ENCODE results near the genes MYH4, MYH3 and PIRT.

DNA sequence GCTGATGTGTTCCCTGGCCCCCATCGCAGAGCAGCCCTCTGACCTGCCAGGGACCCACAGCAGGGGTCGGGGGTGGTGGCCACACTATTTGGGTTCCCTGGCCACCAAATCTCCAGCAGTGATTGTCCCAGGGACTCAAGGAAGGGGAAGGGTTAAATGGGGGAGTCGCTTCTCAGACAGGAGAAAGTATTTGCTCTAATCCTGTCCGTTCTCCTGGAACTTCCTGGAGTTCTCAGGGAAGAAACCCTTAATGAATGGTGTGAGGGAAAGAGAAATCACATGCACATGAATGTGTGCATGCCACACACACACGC lies 72.4 kb downstream of the GAS7 start:
- PRO-cap = no peak

GRCh38 chr17:10469398-10469666 lies at the start of gene MYH4:
MYH4 (minus strand) TSS chr17:10469559.
- PRO-cap = no peak

DNA sequence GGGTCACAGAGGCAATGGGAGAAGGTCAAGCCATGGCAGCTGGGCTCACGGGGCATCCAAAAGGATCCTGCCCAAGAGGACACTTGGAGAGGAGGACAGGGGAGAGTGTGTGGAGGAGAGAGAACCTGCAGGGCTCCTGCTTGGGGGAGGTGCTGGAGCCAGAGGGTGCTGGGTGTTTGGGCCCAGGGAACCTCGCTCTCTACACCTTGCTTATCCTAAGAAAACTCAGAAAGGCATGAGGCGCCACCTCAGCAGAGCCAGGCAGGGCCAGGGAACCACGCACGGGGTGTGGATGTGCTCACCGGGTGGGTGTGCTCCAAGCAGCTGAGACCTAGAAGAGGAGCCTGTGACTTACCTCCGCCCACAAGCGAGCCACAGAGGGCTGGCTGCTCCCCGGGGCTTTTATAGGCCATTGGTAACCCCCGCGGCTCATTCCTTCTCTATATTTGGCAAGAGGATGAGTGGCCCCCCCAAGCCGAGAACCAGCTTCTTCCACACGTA lies at the start of gene MYH3:
Gene MYH3, minus strand, starts transcription at position 376 of the 501 bp plus-strand sequence.
- PRO-cap = no peak

DNA sequence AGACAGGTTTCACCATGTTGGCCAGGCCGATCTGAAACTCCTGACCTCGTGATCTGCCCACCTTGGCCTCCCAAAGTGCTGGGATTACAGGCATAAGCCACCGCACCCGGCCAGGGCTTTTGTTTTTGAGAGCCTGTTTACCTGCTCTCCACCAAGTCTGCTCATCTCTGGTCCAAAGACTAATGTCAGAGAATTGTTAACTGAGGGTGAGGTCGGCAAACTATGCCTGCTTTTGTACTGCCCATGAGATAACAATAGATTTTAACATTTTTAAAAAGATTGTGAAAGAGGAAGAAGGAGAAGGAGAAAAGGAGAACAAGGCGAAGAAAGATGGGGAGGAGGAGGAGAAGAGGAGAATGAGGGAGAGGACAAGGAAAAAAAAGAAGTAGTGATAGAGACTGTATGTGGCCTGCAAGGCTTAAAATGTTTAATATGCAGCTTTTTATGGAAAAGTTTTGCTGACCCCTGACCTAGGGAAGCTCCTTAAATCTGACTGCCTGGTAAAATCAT lies 25.9 kb downstream of the TMEM238L start:
- PRO-cap = no peak

GRCh38 chr17:10784810-10785140 lies 19.1 kb downstream of the TMEM238L start:
- PRO-cap = no peak

GRCh38 chr17:10802469-10802839 lies 1.4 kb downstream of the TMEM238L start:
- PRO-cap = no peak

- PRO-cap = no peak
These were observed 970 bp downstream of the TMEM238L start for GRCh38 chr17:10802856-10803402.

DNA sequence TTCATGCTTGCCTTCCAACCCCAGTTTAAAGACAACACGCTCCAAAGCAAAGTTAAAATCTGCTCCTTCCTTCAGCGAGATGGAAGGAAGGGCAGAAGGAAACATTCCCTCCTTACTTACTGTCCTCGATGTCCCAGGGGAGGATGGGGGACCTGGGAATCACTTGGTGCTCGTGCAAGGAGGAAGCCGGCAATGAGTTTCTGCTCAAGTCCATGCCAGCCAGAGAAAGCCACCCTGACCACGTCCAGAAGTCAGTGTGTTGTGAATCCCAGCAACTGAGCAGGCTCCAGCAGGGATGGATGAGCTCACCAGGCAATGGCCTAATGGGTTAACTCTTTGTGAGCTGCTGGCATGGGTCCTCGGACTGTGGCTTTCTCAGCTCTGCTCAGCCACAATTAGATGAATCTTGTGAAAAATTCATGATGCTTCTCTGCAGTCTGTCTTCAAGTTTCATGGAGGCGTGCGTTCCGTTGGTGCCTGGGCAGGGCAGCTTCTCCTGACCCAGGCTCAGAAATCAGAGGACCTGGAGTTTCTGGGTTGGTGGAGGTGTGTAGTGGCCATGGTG lies at the start of gene PIRT:
Gene PIRT, minus strand, starts transcription at position 263 of the 565 bp plus-strand sequence.
- PRO-cap = no peak

GRCh38 chr17:10914027-10914395 lies 76.1 kb upstream of the PIRT start:
- PRO-cap = no peak

GRCh38 chr17:11619198-11619723 lies 21.0 kb downstream of the DNAH9 start:
- PRO-cap = no peak

GRCh38 chr17:12074636-12075227 lies 54.1 kb downstream of the MAP2K4 start:
- PRO-cap = no peak

DNA sequence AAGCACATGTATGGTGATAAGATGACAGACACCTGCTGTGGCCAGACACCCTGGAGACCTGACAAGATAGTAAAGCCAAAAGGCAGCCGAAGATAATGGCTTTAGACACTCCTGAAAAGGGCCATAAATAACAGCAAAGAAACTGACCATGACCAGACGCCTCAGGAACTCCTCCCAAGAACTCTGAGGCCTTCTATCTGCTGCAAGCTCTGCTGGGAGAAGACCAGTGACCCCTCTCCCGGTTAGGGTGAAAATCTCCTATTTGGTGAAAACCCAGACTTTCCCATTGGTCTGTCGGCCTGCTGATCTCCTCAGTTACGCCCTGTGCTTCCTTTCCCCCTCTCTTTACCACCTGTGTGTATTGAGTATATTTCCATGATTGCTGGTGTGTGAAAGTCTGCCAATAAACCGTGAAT lies 226.7 kb upstream of the MYOCD start:
- PRO-cap = no peak

DNA sequence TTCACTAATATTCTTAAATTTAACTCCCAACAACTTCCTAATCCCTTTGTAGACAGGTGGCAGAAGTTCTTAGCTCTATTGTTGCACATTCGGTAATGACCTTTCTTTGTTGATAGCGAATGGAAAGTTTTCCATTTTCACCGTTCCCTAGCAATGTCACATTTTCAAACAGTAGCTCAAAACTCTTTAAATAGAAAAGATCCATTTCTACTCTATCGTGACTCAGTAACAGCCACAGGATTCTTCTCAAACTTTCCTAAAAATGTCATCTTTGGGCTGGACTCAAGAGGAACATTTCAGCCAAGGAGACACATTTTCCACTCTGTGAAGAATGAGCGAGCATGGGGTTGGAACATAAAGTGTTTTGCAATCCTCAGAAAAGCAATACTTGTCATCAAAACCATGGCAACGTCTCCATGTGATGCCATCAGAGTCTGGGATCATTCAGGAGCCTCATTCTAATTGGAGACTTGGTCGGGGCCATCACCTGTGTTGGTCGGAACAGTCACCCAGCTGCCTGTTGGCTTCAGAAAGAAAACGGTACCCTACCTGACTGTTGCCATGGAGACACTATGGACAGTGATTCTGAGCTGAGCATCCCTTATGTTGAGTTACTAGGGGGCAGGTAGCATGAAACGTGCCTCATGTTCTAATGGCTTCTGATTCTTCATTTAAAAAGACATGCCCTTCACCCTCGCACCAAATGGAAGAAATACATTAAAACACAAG lies 25.4 kb downstream of the MYOCD start:
- PRO-cap = no peak

DNA sequence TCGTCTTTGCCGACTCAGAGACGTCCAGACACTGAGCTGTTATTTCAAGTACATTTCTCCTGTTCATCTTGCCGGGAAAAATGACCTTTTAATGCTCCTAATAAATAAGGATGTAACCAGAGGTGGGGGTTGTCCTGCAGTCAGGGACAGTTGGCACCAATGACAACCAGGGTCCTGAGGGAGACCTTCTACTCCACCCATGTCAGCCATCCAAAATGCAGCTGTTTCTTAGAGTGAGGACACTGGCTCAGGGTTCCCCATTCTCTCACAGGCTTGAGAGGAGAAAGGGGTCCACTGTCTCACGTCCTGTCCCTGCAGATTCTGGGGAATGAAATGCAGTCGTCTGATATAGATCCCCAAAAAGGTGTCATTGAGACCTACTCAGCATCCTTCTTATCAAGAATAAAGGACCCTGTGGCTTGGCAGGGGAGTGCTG lies 28.5 kb downstream of the ELAC2 start:
- PRO-cap = no peak

- PRO-cap = no peak
These were observed 37.5 kb upstream of the HS3ST3A1 start for GRCh38 chr17:13639340-13639544.

DNA sequence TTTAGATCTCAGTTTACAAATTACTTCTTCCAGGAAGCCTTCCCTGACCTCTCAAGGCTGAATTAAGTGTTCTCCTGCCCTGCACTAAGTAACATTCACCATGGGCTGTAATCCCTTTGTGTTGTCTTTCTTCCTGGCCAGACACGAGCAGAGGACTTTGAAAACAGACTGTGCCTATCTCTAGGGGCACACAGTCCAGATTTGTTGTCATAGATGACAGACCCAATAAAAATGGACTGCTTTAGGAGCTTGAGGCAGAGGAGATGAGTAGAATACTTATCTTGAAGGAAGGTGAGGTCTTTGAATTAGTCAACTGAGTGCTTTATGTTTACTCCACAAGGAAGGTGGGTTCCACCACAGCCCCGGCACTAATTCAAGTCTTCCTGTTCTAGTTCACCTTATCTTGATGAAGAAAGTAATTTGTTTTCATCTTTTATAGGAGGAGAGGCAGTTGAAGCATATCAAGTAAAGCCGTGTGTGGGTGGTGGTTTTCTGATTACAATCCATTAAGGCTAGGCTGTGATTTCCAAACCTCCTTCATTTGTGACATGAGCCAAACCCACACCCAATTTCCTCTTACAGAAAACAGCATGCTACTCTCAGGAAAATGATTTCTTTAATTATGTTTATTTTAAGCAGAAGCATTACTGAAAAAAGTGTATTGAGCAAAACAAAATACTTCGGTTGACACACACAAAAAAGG lies 35.6 kb downstream of the CDRT15 start:
- PRO-cap = no peak

DNA sequence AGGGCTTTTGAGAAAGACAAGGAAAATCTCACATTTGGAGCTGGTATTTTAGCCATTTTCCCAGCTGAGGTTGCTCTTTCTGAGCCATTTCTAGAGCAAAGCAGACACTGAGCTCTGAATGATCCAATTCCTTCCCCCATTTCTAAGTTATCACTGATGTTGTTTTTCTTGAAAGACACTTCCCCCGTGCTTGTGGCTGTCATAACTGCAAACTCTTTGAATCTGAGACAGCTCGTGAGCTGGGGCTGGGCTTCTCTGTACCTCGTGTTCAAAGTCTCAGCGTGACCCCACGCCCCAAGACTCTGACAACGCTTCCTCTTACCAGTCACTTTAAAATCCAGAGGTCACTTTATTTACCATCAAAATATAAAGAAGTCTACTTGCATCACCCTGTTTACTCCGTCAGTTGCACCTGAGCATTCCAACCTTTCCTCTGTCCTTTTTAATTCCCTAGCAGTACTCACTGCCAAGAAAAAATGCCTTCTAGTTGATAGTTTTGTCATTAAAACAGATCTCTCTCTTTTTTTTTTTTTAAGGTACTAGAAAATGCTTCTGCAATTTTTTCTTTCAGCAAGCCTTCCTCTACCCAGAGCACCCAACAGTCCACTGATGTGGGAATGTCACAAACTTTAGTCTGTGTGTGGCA lies 35.0 kb downstream of the CDRT15 start:
- PRO-cap = no peak

DNA sequence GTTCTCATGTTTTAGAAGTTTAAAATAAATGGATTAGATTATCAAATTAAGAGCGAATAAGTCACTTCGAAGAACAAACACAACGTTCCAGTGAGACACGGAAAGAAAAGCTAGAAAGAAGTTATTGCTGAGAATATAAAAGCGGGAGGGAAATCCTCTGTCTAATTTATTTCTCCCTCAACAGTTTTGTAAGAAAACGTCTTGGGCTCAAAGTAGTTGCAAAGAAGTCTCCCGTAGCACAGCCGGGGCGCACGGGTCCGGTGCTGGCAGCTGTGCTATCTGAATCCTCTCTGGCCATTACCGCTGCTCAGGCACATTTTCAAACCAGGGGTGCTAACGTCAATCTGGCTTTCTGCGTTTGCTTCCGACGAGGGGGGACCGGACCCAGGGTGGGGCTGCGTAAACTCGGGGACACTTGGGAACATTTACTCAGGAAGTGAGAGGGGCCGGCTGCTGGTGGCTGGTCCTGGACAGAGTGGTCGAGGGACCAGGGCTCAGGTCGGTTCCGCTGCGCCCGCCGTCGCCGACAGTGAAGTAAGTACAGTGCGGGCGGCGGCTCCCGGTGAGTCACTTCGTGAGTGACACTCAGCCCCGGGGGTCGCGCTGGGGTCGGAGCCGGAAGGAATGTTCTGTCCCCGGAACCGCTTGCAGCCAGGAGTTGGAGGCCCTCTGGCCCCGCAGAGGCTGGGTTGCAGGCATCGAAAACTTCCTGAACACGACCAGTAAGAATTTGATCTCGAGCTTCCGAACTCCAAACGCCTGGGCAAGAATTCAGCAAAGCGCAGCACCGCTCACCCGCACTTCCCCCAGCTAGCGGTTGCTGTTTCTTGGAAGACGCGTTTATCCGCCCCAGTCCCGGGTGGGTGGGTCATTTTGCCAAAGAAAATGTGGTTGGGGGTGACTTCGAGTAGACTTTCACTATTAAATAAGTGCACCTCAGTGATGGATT lies 1.5 kb upstream of the HS3ST3B1 start:
- PRO-cap = no peak

- PRO-cap = no peak
These were observed 538 bp downstream of the HS3ST3B1 start for GRCh38 chr17:14301445-14301792.

- PRO-cap = no peak
These were observed 31.5 kb downstream of the HS3ST3B1 start for GRCh38 chr17:14332291-14332865.

Data from type B pancreatic cell (in vitro differentiated cells).